Peripheral blood mononuclear cell (primary cell): Measurements from ENCODE around the genes DYNC1I1 and BRI3.

DNA sequence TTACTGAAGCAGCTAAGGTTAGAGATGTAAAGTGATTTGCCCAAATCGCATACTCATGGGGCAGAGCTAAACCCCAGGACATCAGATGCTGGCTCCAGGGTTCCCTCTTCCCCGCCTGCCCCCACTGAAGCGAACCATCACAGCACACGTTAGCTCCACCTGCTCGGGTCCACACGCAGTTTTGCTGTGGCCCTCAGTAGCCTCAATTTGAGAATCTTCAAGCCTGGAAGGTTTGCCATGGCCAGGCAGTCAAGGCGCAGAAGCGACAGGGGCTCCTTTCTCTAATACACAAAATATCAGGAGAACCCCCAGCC is 619 bp downstream of the PON1 start:
- PRO-cap, 8 experiments, result no peak in any of the 8 experiments

GRCh38 chr7:95397824-95398607 is 1.8 kb upstream of the PON3 start:
- PRO-cap, 8 experiments, result no peak in any of the 8 experiments

GRCh38 chr7:95544820-95545697 is 51.3 kb downstream of the PDK4 start:
- PRO-cap, 8 experiments, result no peak in any of the 8 experiments

DNA sequence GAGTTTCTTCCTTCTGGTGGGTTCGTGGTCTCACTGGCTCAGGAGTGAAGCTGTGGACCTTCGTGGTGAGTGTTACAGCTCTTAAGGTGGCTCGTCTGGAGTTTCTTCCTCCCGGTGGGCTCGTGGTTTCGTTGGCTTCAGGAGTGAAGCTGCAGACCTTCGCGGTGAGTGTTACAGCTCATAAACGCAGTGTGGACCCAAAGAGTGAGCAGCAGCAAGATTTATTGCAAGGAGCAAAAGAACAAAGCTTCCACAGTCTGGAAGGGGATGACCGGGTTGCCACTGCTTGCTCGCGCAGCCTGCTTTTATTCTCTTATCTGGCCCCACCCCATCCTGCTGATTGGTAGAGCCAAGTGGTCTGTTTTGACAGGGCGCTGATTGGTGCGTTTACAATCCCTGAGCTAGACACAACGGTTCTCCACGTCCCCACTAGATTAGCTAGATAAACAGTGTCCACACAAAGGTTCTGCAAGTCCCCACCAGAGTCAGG is 44.4 kb downstream of the PDK4 start:
- PRO-cap, 8 experiments, result no peak in any of the 8 experiments

DNA sequence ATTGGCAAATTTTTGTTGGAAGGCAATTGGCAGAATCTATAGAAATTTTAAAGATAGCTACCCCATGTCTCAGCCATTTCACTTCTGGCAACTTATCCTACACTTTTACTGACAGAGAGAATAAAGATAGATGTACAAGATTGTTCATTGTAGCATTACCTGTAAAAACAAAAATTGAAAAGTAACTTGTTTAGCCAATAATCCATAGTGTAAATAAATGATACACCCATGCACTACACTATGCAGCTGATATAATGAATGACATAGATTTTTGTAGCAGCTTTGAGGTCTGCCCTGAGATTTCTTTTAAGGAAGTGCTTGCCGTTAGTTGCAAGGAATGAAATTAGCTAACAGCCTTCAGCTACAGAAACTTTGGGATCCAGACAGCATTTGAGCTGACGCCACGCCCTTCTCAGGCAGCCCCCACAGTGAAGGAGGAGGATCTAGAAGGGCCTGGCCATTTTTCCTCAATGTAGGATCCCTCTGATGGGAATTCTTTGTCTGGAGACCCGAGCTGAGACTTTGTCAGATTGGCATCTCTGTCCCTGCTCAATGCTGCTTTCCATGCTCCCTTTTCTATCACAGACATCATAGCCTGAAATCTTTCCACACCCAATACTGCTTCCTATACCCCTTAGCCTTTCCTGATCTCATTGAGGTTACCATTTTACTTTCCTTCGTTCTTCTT is 6.1 kb upstream of the PDK4 start:
- PRO-cap, 8 experiments, result no peak in any of the 8 experiments

DNA sequence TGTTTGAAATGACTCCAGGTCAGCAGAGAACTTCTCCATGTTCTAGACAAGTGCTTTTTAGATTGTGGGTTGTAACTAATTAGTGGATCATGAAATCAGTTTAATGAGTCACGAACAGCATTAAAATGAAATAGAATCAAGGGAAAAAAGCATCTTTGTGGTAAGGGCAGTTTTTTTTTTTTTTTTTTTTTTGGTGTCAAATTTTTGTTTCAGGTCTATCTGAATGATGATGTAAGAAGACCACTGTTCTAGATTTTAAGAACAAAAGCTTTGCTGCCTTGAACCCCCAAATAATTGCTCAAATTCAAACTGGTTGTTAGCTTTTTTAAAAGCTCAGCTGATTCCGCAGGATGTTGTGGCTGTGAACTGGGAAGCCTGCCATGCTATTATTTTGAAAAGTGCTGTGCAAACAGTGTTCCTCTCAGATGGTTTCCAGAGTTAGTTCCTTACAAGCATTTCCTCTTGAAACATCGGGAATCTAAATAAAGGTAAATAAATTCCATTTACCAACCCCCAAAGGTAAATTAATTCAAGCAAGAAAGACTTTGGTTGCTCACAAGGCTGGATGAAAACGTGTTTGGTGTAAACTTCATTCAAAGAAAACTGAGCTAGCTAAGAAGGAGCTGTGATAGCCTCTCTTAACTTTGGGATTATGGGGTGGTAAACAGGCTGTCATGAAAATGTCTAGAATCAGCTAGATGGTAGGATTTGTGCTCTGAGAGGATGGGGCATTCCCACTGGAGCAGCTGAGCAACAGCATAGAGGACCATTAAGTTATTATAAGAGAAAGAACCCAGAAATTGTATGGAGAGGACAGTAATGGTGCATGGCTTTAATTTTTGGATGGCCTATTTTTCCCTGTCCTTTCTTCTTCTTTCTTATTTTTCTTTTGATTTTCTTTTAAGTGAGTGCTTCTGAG is 13.3 kb upstream of the PDK4 start:
- PRO-cap, 8 experiments, result peak in 1 of 8 experiments; most common minus-strand start position 31 of the sequence (in 1)

DNA sequence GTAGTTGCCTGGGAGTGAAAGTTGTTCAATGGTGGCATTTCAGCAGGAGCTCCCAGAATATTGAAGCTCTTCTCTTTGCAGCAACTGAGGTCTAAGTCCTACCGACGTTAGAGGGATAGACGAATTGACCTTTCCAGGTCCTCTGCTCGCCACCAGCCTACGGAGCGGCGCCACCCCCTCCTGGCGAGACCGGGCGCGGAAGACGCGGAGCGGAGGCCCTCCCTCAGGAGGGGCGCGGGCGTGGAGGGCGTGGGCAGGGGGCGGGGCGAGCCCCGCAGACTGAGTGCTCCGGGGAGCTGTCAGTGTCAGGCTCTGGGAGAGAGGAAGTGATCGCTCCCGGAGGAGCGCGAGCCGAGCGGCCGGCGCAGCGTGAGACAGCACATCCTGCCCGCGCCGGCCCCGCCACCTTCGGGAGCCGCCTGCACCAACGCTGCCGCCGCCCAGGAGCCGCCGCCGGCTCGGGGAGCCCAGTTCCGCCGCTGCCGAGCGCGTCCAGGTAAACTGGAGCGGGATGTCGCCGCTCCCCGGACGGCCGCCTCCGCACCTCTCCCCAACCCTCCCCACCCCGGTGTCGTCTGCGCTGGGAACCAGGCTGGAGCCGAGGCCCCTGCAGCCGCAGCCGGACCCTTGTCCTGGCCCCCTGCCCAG is at the start of gene DYNC1I1:
Gene DYNC1I1, plus strand, starts transcription at position 277 of the 648 bp plus-strand sequence.
- PRO-cap, 8 experiments, result no peak in any of the 8 experiments

DNA sequence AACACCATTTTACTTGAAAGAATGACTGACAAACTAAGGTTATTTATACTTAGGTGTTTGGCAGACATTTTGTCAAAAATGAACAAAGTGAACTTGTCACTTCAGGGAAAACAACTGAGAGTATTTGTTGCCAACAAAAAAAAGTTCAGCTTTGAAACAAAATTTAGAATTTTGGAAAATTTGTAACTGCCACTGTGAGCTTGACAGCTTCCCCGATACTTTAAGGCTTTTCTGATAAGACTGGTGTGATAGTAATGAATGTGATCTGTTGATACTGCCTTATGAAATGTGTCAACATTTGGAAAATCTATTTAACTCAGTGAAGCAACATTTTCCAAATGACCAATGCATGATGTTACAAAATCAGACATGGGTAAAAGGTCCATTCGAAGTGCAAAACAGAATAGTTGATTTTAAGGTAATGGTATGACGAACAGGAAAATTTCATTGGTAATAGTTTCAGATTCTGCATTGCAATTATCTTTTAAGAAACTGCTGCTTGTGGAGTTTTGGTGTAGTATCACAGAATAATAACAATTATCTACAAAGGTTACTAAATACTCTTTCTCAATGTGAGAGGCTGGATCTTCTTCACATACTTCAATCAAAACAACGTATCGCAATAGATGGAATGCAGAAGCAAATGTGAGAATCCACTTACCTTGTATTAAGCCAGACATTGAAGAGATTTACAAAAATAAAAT is 175.4 kb downstream of the SEM1 start:
- PRO-cap, 8 experiments, result no peak in any of the 8 experiments

DNA sequence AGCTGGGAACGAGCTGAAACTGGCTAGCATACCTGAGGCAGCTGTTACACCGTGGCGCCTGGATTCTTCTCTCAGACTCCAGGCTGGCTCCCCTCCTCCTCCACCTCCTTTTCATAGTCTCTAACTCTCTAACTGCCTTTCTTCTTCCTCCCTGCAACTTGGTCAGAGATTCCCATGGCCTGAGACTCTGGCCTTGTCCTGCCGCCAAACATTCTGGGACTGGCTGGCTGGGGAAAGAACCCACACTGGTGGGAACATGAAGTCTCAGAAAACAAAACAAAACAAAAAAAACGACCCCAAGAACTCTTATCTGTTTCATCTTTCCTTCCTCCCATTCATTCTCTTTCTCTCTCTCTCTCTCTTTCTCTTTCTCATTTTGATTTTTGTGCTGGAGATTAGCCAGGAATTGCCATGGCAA is 76.7 kb upstream of the SEM1 start:
- PRO-cap, 8 experiments, result no peak in any of the 8 experiments

- PRO-cap, 8 experiments, result no peak in any of the 8 experiments
These were observed 2.1 kb downstream of the DLX5 start for GRCh38 chr7:97022453-97023026.

- PRO-cap, 8 experiments, result peak in 5 of 8 experiments; most common plus-strand start chr7:98134321 (in 1); most common minus-strand start chr7:98134118 (in 5)
These were observed 27.2 kb downstream of the LMTK2 start for GRCh38 chr7:98133551-98134524.

GRCh38 chr7:98202336-98203090 is 8.7 kb upstream of the BHLHA15 start:
- PRO-cap, 8 experiments, result peak in 1 of 8 experiments; most common plus-strand start chr7:98202901 (in 1)

DNA sequence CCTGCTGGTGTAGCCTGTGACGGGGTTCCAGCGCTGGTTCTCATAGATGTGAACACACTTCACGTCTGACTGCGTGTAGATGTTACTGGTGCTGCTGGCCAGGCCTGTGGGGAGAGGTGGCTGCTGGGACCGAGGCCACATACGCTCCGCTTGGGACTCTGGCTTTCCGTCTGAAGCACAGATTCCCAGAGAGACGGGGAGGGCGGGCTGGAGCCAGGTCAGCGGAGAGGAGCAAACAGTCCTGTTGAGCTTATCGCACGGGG is 16.7 kb downstream of the BHLHA15 start:
- PRO-cap, 8 experiments, result no peak in any of the 8 experiments

DNA sequence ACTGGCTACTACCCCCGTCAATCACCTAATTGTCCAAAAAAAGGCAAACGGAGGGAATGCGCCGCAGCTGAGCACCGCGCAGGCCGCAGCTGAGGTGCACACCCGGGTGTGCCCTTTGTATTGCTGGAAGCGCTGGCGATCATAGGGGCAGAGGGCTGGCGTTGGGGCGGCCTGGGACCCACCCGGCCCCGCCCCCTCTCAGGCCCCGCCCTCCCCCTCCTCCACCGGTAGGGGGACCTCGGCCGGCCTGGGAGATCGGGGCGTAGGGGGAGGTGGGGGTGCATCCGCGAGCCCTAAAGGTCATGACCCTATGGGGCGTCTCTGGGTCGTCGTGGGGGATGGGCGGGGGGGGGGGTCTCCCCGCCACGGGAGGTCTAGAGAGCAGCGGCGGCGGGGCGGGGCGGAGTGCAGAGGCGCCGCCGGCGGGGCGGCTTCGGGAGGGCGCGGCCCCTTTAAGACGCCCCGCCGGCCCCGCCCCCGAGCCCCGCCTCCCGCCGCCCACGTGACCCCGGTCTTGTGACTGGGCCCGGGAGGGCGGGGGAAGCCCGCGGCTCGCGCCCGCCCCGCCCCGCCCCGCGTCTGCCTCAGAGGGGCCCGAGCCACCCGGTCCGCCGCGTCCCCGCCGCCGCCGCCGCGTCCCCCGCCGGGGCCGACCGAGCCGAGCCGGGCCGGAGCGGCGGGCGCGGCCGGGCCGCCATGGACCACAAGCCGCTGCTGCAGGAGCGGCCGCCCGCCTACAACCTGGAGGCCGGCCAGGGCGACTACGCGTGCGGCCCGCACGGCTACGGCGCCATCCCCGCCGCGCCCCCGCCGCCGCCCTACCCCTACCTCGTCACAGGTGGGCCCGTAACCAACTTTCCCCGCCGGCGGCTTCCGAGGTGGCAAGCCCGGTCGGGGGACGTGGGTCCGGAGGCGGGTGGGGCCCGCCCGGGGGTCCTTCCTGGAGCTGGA is at the start of gene BRI3:
Gene BRI3, plus strand, starts transcription at position 587 of the 951 bp plus-strand sequence.
- PRO-cap, 8 experiments, result peak in 8 of 8 experiments; most common plus-strand start position 587 of the sequence (in 7); most common minus-strand start position 114 of the sequence (in 8)

GRCh38 chr7:98283139-98283668 is 1.7 kb downstream of the BRI3 start:
- PRO-cap, 8 experiments, result peak in 6 of 8 experiments; most common plus-strand start chr7:98283545 (in 6); most common minus-strand start chr7:98283251 (in 3)

DNA sequence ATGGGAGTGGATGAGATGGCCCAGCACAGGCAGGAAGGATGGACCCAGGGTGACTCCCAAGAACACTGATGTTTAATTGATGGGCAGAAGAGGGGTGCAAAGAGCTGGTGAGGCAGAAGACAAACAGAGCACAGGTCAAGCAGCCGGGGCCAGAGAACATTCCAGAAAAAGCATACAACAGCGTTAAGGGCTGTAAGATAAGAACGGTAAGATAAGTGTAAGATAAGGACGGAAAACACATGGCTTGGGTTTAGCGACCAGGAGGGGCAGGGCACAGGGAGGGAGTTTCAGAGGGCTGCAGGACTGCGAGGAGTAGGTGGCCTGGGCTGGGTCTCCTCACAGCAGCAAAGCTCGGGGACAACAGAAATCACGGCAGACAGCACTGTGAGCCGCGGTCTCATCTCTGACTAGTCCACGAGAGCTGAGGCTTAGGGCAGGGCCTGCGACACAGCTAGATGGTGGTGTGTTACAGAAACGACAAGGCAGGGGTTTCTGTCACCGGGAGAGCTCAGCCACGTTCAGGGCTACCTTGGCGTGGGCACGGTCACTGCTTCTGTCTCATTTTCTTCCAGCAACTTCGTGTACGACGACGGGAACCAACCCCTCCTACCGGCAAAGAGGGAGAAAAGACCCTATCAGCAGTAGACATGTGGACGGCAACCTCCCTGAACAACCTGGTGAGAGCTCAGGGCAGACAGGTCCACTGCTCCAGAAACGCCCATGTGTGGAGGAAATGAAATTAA is 24.6 kb downstream of the BRI3 start:
- PRO-cap, 8 experiments, result no peak in any of the 8 experiments

DNA sequence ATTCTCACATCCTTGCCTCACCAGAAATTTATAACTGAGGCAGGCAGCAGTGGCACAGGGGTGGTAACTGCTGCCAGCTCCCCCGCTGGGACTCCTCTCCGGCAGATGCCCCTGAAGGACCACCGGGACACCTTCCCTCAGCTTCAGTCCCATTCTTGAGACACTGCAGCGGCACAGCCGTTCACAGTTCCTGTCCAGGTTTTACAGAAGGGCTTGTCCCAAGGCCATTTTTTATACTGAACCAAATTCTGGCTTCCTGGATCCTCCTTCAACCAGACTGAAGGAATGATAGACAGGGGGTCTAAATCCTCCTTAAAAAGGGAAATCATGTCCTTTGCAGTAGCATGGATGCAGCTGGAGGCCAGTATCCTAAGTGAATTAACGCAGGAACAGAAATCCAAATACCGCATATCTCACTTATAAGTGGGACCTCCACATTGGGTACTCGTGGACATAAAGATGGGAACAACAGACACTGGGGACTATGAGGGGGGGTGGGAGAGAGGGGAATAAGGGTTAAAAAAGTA is 54.2 kb downstream of the BRI3 start:
- PRO-cap, 8 experiments, result no peak in any of the 8 experiments

GRCh38 chr7:98417273-98417954 is 16.5 kb upstream of the BAIAP2L1 start:
- PRO-cap, 8 experiments, result no peak in any of the 8 experiments

DNA sequence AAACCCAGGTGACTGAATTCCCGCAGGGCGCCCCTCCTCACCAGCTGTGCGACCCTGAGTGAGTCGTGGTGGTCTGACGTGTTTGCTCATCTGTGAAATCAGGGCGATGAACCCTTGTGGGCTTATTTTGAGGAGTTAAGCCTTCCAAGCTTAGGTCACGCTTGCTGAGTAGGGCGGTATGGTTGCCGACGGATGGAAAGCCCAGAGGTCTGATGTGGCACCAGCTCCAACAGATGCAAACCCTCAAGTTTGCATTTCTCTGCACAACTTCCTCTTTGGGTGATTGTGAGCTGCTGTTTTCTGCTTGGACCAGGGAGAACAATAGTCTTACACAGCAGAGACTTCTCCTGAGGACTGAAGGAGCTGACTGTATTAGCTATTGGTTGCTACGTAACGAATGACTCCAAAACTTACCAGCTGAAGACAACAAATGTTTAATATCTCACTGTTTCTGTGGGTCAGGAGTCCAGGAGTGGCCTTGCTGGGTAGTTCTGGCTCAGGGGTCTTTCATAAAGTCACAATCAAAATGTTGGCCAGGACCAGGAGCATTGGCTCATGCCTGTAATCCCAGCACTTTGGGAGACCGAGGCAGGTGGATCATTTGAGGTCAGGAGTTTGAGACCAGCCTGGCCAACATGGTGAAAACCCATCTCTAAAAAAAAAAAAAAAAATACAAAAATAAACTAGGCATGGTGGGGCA is 25.1 kb downstream of the NPTX2 start:
- PRO-cap, 8 experiments, result no peak in any of the 8 experiments

GRCh38 chr7:99029915-99030763 is 113.8 kb downstream of the SMURF1 start:
- PRO-cap, 8 experiments, result no peak in any of the 8 experiments